Type B pancreatic cell (in vitro differentiated cells): ENCODE measurements around the genes ARIH2, P4HTM and IMPDH2.

DNA sequence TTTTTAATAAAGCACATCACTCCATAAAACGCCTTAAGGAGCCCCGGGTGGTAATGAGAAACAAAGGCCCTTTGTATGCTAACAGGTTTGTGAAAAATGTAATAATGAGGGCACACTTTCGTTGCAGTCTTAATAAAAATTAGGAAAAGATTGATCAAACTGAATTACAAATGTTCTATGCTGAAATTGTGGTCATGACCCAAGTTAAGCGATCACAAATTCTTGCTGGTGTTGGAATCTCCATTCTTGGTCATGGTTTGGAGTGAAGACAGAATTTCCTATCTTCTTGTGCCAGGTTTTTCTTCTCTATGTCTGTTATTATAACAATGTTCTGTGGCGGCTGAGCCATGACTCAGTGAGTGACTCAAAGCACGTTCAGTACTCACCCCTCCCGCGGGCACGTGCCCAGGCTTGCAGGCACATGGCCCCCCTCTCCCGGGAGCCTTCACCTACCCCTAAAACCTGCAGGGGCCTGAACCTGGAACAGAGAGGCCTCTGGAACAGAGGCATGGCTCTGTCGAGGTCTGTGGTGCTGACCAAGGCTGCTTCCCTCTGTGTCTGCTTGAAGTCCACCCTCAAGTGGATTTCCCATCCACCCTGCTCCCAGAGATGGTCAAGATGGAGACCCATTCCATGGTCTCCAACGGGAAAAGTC is 27.7 kb downstream of the PLXNB1 start:
- PRO-cap, result no peak

GRCh38 chr3:48430587-48430760 is 588 bp upstream of the PLXNB1 start:
- PRO-cap, result no peak

GRCh38 chr3:48468311-48468829 is 2.3 kb downstream of the TREX1 start:
- PRO-cap, result no peak

GRCh38 chr3:48504950-48505203 is 903 bp upstream of the SHISA5 start:
- PRO-cap, result no peak

GRCh38 chr3:48507126-48508321 is 3.5 kb upstream of the SHISA5 start:
- PRO-cap, result no peak

- PRO-cap, result no peak
Observed at GRCh38 chr3:48566595-48567068, 3.1 kb upstream of the UCN2 start.

DNA sequence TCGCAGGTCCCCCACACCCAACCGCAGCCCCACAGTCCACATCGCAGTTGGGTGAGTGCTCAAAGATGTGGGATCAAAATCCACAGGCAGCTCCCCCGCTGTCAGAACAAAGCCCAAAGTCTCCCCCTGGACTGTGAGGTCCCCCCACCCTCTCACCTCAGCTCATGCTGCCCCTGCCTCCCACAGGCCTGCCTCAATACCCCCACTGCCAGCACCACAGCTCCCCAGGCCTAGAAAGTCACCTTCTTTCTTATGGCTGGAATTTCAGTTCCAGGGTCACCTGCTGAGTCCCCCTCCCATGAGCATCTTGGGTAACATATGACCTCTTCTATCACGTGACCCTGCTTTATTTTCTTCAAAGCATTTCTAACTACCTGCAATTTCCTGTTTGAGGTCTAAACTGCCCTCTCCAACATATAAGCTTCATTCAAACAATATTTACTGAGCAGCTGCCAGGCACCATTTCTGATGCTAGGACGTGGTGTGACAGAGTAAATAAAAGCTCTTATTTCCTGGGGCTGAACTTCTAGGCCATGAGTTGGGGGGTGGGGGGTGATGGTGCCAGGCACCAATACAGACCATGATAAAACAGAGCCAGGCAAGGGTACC is 2.4 kb upstream of the TMEM89 start:
- PRO-cap, result no peak

DNA sequence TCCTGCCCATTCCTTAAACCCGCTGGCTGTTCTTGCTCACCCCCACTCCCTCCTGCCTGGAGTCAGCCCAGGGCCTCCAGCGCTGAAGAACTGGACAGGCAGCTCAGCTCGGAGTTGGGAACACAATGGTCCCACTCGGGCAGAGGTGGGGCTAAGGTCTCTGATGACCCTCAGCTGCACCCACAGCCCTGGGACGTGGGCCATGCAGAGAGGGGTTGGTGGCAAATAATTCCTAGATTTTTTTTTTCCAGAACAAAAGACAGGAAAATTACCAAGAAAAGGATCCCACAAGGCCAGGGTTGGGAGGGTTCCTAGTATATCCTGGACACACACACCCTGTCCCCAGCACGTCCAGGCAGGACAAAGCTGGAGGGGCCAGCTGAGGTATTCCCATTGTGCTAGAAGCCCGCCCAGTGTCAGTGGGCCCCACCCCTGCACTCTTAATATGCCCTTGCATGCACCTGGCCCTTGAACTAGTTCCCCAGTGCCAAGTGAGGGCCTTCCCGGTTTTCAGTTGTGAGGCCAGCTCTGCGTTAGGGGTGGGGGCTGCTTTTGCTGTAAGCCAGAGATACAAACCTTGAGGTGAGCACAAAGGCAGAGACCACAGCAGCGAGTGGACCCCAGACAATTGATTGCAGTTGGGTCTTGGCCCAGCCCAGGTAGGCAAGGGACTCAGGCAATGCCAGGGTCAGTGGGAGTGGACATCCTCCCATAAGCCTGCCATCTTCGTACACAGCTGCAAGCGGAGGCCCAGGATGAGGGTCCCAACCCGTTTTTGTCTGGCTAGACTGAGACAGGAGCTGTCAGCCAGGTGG is 22.2 kb upstream of the IP6K2 start:
- PRO-cap, result no peak

DNA sequence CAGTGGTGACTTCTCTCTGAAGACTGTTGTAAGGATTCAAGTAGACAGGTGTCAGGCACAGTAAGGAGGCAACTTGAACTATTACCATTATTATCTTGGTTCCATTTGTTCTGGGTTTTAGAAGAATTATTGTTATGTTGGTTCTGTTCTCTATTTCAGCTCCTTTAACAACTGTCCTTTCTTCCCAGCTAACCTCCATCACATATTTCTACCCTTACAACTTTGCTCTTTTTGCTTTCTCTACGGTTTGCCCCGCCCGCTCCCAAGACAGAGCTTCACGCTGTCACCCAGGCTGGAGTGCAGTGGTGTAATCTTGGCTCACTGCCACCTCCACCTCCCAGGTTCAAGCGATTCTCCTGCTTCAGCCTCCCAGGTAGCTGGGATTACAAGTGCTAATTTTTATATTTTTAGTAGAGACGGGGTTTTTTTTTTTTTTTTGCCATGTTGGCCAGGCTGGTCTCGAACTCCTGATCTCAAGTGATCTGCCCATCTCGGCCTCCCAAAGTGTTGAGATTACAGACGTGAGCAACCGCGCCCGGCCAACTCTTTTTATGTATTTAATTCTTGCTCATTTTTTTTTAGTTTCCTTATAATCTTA is 51.3 kb downstream of the PRKAR2A start:
- PRO-cap, result no peak

DNA sequence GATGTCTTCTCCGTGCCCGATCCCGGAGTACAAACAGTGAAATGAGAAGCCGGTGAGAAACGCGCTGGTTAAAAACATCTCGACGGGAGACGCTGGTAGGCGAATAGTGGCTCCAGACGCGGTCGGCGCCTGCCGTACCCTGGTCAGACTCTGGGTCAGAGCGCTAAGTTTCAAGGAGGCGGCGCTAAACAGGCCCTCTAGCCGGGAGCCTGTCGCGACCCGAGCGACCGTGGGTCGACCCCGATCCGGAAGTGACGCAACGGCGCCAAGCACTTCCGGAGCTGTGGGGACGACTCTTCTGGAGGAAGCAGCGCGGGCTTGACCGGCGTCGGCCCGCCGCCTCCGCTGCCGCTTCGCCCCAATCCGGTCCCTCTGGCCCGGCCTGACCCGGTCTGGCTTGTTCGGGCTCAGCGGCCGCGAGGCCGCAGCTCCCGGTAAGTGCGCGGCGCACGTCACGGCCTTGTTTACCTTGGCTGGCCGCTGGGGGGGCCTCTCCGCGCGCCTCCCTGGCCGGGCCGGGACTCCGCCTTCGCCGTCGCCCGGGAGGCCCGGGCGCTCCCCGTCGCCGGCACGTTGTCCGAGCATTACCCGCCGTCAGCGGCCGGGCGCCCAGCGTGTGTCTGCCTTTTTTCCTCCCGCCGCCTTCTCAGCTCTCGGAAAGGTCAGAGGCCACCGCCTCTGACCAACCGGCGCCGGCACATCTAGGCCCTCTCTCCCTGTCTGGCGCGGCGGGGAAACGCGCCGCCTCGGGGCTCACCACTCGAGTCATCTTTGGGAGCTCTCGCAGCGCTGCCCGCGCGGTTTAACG is at the start of gene ARIH2:
Gene ARIH2 (plus strand): TSS at position 278 of the 808 bp plus-strand sequence.
- PRO-cap, result bidirectional peak, plus-strand start at position 278 of the sequence, minus-strand start at position 253 of the sequence; unidirectional peak, minus-strand start at position 648 of the sequence; bidirectional peak, plus-strand start outside the sequence, minus-strand start at position 648 of the sequence

DNA sequence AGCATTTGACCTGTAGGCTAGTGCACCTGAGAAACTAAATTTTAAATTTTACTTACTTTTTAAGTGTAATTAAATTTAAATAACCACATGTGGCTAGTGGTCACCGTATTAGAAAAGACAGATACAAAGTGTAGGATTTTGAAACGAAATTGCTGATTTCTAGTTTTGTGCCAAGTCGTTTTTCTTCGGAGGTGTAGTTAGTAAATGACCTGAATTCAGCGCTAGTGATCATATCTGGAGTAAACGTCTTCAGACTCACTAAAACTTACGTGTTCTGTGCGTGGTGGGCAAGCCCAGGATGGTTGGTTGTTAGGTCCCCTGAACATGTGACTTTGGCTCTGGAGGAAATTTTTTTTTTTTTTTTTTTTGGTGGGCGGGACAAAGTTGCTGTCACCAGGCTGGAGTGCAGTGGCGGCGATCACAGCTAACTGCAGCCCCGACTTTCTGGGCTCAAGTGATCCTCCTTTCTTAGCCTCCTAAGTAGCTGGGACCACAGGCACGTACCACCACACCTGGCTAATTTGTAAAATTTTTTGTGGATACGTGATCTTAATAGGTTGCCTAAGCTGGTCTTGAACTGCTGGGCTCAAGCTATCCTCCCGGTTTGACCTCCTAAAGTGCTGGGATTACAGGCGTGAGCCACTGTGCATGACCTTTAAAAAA is 1.1 kb downstream of the ARIH2 start:
- PRO-cap, result no peak

GRCh38 chr3:48989145-48989618 is 859 bp upstream of the P4HTM start:
- PRO-cap, result no peak

DNA sequence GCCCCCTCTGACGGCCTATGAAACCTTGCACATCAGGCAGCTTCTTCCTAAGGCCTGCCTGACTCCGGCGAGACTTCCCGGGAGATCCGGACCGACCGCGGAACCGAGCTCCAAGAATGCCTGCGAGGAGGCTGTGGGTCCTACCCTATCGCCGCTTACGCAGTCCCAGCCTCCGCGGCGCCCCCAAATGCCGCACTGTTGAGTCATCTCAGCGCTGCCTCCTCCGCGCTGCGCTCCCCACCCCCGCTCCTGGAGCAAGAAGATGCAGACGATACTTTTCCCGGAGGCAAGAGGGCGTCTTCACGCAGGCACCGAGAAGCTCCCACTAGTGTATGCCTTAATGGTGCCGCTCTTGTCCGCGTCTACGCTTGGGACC is 434 bp upstream of the P4HTM start:
- PRO-cap, result bidirectional peak, plus-strand start at position 267 of the sequence, minus-strand start at position 118 of the sequence

GRCh38 chr3:48989995-48991134 is at the start of gene P4HTM:
Gene P4HTM, plus strand, starts transcription at chr3:48990241.
- PRO-cap, result bidirectional peak, plus-strand start at chr3:48990241, minus-strand start at chr3:48990153; bidirectional peak, plus-strand start at chr3:48990445, minus-strand start at chr3:48990422

- PRO-cap, result no peak
Observed at GRCh38 chr3:49006468-49006878, 718 bp upstream of the WDR6 start.

DNA sequence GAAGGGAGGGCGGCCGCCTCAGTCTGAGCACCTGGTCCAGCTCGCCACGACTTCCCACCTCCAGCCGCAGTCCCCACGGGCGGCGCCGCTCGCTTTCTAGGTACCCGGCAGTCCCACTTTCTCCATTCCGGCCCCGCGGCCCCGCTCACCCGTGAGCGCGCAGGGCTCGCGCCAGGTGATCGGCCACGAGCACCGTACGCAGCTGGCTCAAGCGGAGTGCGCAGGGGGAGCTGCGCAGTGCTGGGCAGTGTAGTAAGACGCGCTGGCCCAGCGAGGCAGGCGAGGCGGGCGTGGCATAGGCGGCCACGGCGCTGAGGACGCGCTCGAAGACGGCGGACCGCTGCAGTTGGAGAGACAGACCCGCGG is 523 bp downstream of the DALRD3 start:
- PRO-cap, result bidirectional peak, plus-strand start at position 326 of the sequence, minus-strand start at position 177 of the sequence

DNA sequence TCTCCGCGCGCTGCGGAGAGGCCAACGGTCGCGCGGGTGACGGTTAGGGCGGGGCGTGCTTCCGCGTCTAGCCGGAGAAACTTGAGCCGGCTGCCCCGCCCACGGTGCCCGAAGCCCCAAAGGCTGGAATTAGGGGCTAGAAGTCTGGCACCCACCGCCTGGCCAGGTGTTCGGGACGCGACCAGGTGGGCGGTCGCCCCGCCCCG is 418 bp upstream of the NDUFAF3 start:
- PRO-cap, result bidirectional peak, plus-strand start at position 74 of the sequence, minus-strand start outside the sequence

GRCh38 chr3:49024013-49024631 is 2.2 kb downstream of the NDUFAF3 start:
- PRO-cap, result no peak

DNA sequence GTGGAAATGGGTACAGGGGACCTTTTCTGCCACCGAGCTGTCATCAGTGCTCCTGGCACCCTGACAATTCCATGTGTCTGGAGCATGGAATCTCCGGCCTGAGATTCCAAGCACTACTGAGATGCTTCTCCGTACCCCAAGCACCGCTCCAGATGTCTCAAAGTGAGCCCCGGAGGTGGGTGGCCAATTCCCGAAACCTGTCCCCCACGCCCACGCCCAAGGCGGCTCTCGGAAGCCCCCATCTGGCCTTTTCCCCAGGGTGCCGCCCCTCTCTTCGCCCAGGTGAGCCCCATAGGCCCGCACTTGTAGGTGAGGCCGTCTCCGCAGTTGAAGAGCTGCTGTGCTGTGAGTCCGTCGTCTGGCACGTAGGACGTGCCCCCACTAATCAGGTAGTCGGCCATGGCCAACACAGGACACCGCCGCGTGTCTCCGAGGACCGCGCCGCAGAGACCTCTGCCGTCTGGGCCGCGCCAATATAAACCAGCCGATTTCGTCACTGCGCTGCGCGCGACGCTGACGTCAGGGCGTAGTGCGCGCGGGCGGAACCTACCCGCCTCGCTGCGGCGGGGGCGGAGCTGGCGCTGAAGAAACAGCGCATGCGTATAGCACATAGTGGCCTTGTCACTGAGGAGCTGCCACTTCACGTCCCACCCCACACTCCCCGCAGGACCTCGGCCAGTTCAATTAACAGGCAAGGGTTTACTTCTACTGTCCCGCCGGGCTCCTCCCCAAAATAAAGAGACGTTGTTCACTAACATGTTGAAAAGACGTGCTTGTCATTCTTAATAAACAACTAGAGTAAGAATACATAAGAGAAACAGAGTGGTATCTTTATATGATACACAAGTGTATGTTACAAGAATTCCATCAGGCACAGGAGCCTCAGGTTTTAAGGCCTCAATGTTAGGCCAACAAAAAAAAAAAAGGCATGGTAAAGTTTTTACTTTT is at the start of gene IMPDH2:
Gene IMPDH2 (minus strand): TSS at position 449 of the 948 bp plus-strand sequence.
- PRO-cap, result bidirectional peak, plus-strand start at position 486 of the sequence, minus-strand start at position 451 of the sequence

DNA sequence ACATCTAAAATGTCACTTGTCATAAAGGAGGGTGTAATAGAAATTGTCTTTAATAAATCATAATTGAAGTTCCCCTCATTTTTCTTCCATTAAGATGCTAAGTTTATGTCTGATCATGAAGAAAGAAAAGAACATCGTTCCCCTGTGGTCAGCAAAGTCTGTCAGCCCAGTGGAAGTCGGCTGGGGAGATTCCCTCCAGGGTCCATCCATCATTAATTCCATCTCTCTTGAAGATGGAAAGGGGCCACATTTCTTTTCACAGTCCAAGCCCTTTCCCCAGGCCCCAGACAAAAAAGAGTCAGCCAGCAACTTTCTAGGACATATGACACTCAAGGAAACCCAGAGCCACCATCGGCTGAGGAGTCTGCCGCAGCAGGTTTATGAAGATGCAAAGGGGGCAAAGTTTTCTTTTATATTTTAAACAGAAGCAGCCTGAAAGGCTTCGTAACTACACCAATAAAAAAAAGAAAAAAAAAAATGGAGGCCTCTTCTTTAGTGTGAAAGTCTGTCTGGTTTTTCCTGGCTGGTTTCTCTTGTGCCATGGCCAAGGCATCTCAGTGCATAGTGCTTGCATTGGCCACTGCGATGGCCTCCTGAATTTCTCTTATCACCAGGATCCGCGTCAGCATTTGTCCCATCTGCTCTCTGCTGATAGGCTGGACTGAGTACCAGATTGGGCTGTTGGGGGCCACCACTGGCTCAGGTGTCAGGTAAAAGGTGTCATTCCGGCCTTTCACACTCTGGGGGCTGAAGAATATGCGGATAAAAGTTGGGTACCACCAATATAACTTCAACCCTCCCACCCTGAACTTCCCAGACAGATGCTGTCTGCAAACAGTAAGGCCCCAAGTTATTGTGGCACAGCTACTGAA is 936 bp upstream of the IMPDH2 start:
- PRO-cap, result no peak